Cardiac atrium fibroblast (primary cell): ENCODE data around the gene IL3.

DNA sequence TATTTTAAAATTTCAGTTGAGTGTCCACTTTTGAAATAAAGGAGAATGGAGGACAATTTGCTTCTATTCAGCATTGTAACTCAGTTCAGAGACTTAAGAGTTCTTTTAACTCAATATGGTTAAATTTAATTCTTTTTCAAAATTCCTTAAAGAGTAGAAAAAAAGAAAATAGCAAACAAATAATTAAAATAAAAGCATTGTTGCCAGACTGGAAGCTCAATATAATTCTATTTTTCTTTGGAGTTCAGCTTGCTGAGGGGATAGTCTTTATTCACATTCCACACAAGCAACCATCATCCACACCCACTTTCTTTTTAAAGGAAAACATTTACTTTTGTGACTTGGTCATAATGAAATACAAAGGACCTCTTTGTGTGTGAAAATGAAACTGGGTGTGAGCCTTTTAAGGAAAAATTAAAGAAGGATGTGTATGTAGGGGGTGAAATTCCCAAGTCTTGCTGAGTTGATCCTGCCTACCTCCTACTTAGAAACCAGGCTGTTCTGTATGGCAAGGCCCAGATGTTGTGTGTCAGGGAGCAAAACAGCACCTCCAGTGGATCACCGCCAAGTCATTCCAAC, 198.3 kb upstream of the FBN2 start:
- RAMPAGE, long total RNA: no peak

DNA sequence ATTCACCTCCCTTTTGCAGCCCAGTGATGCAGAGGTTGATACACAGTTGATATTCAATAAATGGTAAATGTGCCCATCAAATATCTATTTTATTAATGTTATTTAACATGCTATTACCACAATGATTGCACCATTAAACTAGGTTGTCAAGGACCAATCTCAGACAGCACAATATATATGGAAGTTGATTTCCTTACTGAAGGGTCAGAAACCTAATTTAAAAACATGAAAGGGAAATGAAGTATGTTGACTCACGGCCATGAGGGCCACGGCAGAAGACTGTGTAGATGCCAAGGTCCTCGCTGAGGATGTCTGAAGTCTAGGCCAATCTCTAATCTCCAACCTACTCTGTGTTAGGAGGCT, 1.7 kb upstream of the ISOC1 start:
- RAMPAGE, long total RNA: no peak

DNA sequence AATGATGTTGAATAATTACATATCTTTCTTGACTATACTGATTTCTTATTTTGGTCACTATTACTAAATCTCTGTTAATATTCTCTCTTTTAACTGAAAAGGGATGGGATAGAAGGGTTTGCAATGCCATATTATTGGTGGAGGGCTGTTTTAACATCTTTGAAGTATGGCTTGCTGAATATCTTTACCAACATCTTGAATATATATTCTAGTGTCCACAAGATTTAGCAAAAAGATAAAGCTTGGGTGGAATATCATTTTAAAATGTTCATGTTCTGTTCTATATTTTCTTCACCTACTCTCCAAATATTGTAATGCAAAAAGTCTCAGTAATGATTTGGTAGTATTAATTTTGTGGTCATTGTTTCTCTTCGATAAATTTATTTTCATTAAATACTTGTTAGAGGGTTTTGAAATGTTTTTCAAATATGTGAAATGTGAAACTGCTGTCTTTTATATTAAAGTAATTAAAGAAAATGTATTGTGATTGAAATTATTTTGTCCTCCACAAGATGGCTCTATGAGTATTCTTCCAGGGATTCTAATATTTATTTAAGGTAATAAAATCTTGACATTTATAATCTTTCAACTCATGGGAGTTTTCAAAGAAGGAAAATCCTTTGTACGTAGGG, 19.1 kb downstream of the ISOC1 start:
- RAMPAGE, long total RNA: no peak

DNA sequence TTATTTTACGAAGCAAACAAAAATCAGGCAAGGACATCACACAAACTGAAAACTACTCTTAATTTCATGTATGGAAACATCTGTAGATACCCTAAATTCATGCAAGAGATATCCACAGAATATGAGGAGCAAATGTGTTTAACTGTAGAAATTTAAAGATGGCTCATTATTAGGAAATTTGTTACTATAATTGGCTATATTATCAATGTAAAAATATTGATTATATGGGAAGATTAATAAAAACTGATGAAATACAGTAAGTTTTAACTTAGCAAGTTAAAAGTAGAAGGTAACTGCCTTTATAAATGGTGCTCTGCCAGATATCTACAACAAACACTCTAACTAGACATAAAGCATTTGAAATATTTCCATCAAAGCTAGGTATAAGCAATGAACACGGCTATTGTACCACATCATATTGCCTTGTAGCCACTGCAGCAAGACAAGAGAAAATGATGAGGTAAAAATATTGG, 315.5 kb downstream of the CHSY3 start:
- RAMPAGE, long total RNA: no peak

GRCh38 chr5:131164084-131165139, 644 bp downstream of the HINT1 start:
- RAMPAGE, long total RNA: no peak

DNA sequence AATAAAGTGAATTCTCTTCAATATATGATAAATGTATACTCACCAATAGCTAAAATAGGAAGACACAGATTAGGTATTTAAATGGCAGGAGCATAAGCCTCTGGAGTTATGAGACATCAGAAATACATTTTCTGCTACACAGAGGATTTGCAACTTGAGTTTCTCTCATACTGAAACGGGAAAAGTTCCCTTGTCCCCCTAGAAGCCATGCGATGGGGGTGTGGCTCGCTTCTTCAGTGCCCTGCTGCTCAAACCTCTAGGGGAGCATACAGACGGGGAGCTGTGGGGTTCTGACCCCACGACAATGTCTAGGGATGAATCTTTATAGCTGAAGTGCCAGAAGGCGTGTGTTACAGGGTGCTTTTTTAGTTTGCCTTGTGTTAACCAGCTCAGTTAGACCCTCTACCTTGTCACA, 97.4 kb downstream of the CDC42SE2 start:
- RAMPAGE, long total RNA: no peak

GRCh38 chr5:131372996-131373709, 109.3 kb downstream of the CDC42SE2 start:
- RAMPAGE, long total RNA: no peak

DNA sequence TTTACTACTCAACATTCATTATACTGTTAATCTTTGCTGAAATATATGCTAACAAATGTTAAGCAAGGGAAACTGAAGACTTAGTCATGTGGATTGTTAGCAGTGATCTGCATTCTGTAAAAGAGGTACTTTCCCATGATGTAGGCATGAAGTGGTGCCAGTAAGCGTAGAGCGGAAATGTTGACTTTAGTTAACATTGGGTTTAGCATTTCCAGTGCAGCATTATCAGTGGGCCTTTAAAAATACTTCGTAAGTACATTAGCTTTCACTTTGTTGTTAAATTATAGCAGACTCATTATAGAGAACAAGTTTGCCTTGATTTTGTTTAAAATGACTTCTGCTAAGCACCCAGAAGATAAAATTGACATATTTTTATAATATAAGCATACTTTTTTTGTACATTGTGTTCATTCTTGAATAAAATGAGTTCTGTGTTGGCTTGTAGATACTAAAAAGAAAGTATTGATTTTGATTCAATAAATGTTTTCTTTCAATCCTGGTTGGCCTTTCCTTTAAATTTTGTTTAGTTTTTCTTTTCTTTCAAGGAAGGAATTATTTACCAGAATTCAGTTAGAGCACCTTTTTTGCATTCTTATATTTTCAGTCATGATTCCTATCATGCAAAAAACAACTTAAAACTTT, 130.4 kb downstream of the CDC42SE2 start:
- RAMPAGE, long total RNA: no peak

DNA sequence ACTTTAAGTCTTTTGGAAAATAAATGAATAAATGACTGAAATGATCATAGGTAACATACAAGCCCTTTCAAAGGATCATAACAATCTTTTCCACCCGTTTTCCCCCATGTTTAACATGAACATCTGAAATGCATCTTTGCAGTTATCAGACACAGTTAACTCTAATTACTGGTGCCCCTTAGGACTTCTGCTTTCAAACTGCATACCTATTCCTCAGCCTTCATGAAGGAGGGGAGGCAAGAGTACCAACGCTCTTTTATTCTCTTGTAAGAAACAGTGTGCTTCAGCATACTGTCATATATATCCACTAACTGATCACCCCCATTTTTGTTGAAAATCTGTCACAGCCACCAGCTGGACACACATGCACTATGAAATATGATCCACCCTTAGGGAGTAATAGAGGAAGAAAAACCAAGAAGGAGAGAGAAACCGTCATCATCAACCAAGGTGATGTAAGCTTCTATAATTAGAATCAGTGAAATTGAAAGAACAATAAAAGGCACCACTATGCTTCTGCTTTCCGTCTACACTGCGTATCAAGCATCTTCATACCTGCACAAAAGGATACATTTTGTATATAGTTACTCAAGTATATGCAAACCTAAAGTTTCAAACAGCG, 98.7 kb downstream of the RAPGEF6 start:
- RAMPAGE, long total RNA: no peak

GRCh38 chr5:131595055-131595730, 39.8 kb downstream of the RAPGEF6 start:
- RAMPAGE, long total RNA: no peak

DNA sequence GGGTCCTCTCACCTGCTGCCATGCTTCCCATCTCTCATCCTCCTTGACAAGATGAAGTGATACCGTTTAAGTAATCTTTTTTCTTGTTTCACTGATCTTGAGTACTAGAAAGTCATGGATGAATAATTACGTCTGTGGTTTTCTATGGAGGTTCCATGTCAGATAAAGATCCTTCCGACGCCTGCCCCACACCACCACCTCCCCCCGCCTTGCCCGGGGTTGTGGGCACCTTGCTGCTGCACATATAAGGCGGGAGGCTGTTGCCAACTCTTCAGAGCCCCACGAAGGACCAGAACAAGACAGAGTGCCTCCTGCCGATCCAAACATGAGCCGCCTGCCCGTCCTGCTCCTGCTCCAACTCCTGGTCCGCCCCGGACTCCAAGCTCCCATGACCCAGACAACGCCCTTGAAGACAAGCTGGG, at the start of gene IL3:
Gene IL3, plus strand, starts transcription at position 274 of the 422 bp plus-strand sequence.
- RAMPAGE, long total RNA: no peak

DNA sequence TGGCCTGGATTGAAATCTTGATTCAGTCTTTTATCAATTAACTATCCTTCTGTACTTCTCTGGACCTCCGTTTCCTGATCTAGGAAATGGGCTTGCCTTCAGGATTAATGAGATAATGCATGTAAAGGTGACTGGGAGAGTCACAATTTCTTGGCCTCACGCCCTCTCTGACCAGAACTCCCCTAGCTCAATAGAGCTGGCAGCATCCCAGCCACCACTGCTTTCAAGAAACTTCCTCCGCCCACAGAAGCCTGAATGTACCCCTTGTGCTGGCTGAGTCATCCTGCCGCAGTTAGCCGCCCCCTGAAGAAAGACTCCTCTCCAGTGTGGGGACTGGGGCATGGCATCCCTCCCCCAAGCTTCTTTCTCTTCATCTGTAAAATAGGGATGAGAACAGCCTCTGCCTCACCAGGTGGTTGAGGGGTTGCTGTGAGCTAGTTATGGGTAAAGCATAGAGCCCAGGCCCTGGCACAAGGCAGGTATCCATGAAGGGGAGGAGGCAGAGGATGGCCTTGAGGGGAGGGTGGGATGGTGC, 3.2 kb downstream of the PDLIM4 start:
- RAMPAGE, long total RNA: no peak

DNA sequence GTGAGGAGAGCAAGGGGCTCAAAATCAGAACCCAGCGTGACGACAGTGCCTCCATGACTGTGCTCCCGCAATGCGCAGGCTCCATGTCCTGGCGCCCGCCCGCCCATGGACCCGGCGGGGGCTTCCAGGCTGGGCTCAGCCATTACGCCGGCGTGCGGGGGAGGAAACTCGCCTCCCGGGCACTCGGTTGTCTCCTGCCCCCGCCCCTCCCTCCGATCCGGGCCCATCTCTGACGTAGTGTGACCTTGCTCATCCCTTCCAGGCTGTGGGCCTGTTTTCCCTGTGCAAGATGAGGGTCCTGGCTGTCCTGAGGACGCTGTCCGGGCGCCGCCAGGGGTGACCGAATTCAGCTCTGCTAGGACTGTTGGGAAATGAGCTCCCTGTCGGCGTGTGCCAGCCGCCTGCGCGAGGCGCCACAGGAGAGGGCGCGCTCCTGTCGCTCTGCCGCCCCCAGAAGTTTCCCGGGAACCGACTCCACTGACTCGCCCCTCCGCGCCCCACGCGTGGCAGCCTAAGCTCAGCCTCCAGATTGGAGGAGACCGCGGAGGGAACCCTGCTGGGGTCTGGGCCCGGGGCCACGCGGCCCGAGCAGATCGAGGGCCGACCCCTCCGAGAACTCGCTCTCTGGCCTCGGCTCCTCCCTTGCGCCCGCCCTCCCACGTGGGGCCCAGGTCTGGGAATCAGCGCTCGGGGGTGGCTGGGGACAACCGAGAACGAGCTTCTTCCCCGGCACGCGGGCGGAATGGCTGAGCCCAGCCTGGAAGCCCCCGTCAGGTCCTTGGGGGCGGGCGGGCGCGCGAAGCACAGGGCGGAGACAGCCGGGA, 479 bp upstream of the SLC22A4 start:
- RAMPAGE, long total RNA: no peak

DNA sequence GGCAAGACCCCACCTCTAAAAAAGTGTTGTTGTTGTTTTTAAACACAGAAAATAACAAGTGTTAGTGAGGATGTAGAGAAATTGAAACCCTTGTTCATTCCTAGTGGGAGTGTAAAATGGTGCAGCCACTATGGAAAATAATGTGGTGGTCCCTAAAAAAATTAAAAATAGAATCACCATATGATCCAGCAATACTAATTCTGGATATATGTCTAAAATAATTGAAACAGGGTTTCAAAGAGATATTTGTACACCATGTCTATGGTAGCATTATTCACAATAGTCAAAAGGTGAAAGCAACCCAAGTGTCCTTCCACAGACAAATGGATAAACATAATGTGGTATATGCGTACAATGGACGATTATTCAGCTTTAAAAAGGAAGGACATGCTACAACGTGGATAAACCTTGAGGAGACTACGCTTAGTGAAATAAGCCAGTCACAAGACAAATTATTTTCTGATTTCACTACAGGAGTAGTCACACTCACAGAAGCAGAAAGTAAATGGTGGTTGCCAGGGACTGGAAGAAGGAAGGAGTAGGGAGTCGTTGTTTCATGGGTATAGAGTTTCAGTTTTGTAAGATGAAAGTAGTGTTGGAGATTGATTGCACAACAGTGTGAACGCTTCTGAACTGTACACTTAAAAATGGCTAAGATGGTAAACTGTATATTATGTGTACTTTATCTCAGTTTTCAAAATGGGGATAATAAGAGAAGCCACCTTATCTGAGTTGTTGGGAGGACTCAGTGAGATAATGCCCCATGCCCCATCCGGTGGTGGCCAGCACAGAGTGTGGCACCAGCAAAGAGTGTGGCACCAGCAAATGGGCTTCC, 4.0 kb downstream of the SLC22A4 start:
- RAMPAGE, long total RNA: no peak

DNA sequence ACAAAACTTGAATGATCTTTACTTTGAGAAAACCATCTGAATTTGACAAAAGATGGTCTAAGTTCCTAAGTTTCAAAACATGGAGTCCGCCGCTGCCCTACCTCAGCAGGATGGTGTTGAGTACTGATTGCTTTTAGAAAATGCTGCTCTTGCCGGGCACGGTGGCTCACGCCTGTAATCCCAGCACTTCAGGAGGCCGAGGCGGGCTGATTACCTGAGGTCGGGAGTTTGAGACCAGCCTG, 42.5 kb downstream of the SLC22A5 start:
- RAMPAGE, long total RNA: no peak

GRCh38 chr5:132437297-132437962, 53.1 kb downstream of the IRF1 start:
- RAMPAGE, long total RNA: no peak

DNA sequence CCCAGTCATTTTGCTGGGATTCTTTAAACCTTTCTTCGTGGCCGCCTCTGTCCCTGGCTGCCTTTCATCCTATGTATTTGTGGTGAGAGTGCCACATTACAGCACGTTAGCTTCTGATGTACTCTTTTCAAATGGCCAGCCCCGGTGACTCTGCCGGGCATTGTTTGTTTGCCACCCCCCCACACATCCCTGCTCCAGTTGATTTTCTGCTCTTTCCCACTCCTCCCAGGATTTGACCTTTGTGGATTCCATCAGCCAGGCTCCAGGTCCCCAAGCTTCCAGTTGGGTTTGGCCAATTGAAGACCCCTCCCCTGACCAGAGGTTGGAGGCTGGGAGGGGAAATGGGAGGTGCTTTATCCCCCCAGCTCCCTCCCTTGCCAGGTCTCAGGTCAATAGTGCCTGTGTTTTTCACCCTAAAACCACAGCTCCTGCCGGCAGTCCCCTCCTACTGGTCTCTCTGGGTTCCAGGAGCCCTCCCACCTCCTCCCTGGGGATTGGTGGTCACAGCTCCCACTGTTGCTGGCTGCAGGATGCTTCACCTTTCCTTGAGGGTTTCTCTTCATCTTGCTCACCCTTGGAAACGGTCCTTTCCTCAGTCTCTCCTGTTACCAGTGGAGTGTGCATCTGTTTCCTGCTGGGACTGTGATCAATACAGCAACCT, 34.9 kb downstream of the IRF1 start:
- RAMPAGE, long total RNA: no peak

DNA sequence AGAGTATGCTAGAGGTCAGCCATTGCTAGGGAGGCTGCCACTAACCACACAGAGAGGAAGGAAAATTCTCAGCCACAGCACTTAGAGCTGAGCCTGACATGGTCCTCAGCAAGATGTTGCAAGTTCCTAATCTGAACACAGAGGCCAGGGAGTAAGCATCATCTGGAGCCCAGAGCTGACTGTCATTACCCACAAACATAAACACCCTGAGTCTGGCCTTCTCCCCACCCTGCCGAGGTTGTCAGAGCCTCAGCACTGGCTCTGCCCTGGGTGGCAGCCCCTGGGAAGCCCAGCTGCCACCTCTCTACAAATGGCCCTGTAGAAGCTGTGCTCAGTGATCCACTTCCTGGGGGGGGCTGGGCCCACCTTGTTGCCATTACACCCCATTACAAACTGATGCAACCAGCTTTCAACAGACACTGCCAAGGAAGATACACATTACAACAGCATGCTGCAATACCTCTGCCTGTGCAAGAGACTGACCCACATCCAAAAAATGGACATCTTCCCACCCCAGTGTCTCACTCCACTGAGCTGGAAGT, 33.1 kb downstream of the IRF1 start:
- RAMPAGE, long total RNA: no peak

DNA sequence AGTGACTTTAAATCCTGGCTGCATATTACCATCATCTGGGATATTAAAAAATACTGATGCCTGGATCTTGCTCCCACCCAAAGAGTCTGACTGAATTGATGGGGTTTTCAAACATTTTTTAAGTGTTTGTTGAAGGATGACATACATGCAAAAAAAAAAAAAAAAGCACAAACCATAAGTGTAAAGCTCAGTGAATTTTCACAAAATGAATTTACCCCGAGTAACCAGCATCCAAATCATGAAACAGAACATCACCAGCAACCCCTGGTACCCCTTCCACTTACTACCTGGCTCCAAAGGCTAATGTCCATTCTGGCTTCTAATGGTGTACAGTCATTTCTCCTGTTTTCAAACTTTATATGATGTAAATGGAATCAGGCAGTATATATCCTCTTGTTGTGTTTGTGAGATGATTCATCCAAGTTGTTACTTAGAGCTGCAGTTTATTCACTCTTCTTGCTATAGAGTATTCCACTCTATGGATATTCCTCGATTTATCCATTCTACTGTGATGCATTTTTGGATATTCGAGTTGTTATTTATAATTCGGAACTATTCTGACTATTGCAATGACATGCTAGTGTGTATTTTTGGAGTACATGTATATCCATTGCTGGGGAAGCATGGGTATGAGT, 32.5 kb downstream of the IRF1 start:
- RAMPAGE, long total RNA: no peak

- RAMPAGE, long total RNA: no peak
These were observed 27.3 kb downstream of the IRF1 start for GRCh38 chr5:132463086-132463859.